Urinary bladder (tissue), 3 donors: ENCODE results near the genes RFK and PRUNE2.

- PRO-cap: no peak
- RAMPAGE, long total RNA: no peak
Observed at GRCh38 chr9:76297291-76298056, 96.8 kb downstream of the RFK start.

DNA sequence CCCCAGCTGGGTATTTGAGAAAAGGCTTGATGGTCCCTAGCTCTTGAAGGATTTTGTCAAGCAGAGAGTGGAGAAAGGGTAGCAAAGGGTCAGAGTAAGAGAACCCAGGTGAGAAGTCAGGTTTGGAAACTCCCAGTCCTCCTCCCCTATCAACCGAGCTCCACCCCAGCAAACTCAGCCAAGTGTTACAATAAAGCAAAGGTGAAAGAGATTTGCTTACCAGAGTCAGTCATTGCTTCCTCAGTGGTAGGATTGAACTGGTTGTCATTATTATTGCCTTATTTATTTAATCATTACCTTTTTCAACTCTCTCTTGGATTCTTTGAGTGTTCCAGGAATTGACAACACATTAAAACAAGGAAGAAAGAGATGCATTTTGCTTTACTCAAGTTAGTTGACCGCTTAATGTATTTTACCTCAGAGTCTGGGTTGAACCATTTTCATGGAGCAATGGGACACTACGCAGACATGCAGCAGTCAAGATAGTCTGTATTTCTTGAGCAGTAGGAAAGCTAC, 80.4 kb downstream of the RFK start:
- PRO-cap: no peak
- RAMPAGE, long total RNA: no peak

DNA sequence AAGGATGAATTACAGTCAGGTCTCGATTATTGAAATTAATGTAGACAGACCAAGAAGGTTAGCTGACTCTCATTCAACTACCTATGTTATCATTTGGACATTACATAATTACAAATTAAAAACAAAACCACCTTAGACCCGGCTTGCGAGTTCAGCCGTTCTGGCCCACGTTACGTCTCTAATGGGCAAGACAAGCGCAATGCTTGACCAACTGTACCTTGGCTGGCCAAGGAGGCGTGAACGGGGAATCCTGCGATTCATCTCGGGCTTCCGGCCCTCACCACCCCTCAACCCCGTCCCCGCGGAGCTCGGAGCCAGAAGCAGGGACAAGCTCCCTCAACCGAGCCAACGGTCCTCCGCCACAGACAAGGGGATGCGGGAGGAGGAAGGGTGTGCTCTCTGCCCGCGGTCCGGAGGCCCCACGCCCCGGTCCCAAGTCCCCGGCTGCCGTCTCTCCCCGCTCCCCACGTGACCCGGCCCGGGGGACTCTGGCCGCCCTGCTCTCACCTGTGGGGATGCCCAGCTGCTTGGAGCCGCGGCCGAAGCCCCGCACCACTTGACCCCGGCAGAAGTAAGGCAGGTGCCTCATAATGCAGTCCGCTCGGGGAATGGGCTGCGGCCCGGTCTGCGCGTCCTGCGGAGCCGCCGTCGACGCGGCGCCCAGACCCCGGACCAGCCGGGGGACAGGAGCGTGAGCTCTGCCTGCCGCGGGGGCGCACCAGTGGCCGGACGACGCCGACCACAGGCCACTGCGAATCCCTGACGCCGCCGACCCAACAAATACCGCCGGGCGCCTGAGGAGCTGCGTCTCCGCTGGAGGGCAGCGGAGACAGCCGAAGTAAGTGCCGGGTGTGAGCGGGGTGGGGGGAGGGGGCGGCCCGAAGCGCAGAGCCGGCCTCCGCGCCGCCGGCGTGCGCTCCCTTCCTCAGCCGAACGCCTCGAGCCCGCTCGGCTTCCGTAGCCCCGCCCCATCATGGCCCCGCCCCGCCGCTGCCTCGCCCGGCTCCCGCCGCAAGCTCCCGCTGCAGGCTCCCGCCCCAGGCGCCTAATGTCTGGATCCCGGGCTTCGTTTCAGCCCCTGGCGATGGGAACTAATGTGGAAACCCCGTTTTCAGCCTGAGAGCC, at the start of gene RFK:
TSS of gene RFK (minus strand) at position 844 of the 1,125 bp plus-strand sequence.
- PRO-cap: bidirectional peak, plus-strand start at position 290 of the sequence, minus-strand start at position 180 of the sequence; bidirectional peak, plus-strand start at position 1,040 of the sequence, minus-strand start at position 935 of the sequence
- RAMPAGE, long total RNA: no peak

GRCh38 chr9:76460357-76460549, 1.3 kb downstream of the GCNT1 start:
- PRO-cap: no peak
- RAMPAGE, long total RNA: no peak

GRCh38 chr9:76894987-76895602, 10.8 kb downstream of the PRUNE2 start:
- PRO-cap: bidirectional peak, plus-strand start at chr9:76895481, minus-strand start at chr9:76895321
- RAMPAGE, long total RNA: no peak

GRCh38 chr9:76906004-76907162, at the start of gene PRUNE2:
Gene PRUNE2, minus strand, starts transcription at chr9:76906114.
- PRO-cap: bidirectional peak, plus-strand start at chr9:76906396, minus-strand start at chr9:76906096; bidirectional peak, plus-strand start at chr9:76906570, minus-strand start at chr9:76906566; unidirectional peak, minus-strand start at chr9:76906856
- RAMPAGE, long total RNA: no peak

GRCh38 chr9:77751697-77752503, 103.8 kb upstream of the GNA14 start:
- PRO-cap: no peak
- RAMPAGE, long total RNA: no peak

DNA sequence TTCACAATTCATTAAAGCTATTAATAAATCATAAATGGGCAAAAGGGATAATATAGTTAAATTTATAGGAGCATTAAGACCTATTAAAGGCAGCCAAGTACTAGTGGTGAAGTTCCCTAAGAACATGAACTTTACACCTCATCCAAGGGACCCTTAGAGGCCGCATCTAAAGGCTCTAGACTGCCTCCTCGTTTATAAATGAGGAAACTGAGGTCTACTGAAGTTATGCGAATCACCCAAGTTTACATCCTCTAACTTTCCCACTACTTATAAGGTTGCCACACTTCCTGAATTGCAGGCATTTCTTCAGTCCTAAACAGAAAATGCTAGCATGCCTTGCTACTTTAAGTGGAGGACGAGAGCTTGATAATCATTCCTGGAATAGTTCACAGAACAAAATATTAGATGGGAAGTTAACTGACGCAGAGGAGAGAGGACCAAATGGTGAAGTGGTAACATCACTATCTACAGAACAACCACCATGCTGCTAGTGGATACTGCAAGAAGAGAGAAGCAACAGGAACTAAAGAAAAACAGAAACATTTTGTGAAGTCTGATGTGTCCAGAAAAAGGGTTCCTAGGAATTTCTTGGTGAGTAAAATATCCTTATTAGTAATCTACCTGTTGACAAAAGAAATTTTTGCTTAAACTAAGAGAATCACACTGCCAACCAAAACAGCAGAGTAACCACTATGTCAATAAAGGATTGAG, 85.8 kb downstream of the GNAQ start:
- PRO-cap: no peak
- RAMPAGE, long total RNA: no peak

- PRO-cap: no peak
- RAMPAGE, long total RNA: no peak
Observed at GRCh38 chr9:78004429-78004884, 27.2 kb downstream of the GNAQ start.

DNA sequence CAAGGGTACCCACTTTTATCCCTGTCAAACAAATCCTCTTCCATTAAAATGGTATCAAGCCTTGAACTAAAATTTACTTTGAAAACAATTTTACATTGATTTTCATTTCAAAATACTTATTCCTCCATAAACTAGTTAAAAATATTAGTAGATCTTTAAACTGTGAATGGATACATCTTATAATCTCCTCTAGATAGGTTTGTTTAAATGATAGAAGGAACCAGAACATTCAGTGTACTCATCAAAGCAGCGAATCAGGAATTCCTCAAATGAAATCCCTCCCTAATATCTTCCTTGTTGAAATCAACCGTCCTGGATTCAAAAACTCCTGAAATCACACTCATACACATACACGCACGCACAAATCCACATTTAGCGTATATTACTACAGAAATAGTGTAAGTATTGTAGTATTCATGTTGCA, 3.1 kb downstream of the GNAQ start:
- PRO-cap: bidirectional peak, plus-strand start at position 321 of the sequence, minus-strand start at position 256 of the sequence
- RAMPAGE, long total RNA: no peak

- PRO-cap: no peak
- RAMPAGE, long total RNA: no peak
Observed at GRCh38 chr9:78821547-78822096, 524.7 kb downstream of the PSAT1 start.

GRCh38 chr9:79590914-79591778, 19.4 kb downstream of the TLE4 start:
- PRO-cap: no peak
- RAMPAGE, long total RNA: no peak

- PRO-cap: no peak
- RAMPAGE, long total RNA: no peak
Observed at GRCh38 chr9:79671544-79671903, 99.8 kb downstream of the TLE4 start.

DNA sequence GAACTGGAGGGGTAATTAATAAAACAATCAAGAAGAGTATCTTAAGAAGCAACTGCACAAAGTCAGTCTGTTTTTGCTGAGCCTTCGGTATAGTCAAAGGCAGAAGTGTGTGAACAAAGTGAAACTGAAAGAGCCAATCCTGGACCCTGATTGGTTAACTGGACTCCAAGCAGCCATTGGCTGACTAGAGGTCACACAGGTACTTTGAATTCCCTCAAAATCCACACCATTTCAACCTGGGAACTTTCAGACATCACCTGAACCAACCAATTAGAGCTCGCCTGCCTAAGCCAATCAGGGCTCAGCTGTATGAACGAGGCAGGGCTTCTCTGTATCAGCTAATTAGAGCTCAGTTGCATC, 286.7 kb downstream of the TLE4 start:
- PRO-cap: no peak
- RAMPAGE, long total RNA: no peak

GRCh38 chr9:80134443-80134845, 562.7 kb downstream of the TLE4 start:
- PRO-cap: no peak
- RAMPAGE, long total RNA: no peak

GRCh38 chr9:81373126-81373691, 316.1 kb downstream of the TLE1 start:
- PRO-cap: no peak
- RAMPAGE, long total RNA: no peak

DNA sequence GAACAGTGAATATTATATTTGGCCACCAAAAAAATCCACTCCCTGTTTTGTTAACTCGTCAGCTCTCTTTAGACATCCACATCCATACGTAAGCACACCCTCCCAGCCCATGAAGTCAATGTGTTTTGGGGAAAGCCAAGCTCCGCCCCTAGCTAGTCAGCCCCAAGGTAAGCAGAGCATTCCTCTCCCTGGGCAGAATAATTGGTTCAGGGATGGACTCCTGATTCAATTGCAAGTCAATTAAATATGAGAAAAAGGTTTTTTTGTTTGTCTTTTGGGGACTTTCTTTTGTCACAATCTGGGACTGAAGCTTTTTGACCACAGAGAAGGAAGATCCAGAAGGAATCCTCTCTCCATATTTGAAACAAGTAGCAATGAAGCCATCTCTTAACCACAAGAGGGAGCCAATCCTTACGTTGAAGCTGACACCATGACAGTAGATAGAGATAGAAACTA, 166.6 kb downstream of the TLE1 start:
- PRO-cap: no peak
- RAMPAGE, long total RNA: no peak

DNA sequence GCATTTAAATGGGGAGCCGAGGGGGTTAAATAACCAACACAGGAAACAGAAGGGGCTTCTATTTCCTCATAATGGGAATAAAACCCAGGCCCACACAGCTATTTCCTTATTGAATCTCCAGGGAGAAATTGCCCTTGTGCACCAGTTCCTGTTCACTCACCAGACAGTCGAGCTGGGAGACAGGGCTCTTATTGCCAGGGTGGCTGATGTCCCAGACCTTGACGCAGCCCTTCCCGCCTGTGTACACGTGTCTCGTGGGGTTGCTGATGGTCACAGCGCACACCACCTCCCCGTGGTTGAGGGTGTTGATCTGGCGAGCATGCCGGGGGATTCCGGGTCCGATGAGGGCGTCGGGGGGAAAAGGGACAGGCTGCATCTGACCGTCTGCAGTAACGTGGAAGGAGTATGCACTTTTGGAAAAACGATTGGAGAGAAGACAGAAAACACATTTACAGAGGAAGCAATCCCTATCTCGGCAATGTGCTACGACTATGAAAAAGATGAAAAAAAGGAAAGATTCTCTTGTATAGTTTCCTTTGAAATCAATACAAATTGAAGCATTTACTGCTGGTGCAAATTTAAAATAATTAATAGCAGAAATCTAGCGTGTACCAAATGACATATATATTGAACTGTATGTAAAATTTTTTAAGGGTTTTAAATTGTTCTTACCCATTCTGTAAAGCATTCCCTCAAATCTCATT, 96.3 kb downstream of the TLE1 start:
- PRO-cap: no peak
- RAMPAGE, long total RNA: no peak

DNA sequence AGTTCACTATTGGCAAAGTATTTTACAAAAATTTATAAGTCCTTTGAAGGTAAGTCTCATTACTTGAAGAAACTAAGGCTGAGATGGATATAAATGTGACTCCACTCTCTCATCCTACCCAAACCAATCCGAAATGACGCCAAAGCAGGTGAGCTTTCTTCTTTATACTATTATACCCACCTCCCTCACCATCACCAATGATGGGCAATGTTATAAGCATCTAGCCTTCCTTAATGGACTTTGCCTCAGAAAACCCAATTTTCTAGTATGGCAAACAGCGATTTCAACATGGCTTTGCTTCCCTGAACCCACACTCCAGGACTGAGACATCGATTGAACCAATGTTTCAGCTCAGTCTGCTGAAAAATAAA, 2.7 kb downstream of the TLE1 start:
- PRO-cap: no peak
- RAMPAGE, long total RNA: no peak

DNA sequence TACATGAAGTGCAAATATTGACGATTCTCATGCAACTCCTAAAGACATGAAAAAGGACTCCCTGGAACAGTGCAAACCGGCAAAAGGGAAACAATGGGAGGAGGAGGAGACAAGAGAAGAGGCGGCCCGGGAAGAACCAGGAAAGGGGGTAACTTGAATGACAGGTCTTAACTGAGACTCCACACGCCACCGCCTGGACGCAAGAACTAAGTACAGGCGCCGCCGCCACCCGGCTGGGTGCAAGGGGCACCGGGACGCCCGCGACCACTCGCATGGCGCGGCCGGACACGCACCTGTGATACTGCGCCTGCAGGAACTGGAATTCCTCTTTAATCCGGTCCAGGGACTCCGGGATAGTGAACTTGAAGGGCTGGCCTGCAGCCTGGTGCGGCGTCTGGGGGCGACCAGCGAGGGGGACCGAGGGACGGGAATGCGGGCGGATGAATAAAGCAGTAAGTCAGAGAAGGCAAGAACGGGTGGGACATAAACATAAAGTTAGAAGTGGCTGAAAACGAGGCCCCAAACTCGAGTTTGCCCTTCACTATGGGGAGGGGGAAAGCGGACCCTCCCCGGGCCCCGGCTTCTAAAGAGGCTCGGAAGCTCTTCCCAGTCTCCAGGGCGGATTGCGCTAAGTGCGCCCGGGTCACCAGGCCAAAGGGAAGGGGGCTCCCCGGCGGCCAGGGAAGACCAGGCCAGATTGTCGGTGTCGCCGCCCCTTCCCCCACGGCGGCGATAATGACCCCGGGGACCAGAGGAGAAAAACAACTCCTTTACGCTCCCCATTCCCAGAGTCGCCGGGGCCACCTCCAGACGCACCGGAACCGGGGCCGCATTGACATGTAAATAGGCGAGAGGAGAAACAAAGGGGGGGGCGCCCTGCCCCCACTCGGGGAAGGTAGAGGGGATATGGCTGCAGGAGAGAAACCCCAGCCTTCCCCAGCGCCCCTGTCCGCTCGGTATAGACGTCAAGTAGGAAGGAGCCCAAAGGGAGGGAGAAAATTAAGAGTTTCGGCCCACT, 2.0 kb downstream of the TLE1 start:
- PRO-cap: unidirectional peak, plus-strand start at position 197 of the sequence; unidirectional peak, plus-strand start at position 782 of the sequence; bidirectional peak, plus-strand start at position 932 of the sequence, minus-strand start at position 793 of the sequence
- RAMPAGE, long total RNA: no peak